Cerebral cortex (tissue), 2 donors: ENCODE measurements around the gene AKAP5.

DNA sequence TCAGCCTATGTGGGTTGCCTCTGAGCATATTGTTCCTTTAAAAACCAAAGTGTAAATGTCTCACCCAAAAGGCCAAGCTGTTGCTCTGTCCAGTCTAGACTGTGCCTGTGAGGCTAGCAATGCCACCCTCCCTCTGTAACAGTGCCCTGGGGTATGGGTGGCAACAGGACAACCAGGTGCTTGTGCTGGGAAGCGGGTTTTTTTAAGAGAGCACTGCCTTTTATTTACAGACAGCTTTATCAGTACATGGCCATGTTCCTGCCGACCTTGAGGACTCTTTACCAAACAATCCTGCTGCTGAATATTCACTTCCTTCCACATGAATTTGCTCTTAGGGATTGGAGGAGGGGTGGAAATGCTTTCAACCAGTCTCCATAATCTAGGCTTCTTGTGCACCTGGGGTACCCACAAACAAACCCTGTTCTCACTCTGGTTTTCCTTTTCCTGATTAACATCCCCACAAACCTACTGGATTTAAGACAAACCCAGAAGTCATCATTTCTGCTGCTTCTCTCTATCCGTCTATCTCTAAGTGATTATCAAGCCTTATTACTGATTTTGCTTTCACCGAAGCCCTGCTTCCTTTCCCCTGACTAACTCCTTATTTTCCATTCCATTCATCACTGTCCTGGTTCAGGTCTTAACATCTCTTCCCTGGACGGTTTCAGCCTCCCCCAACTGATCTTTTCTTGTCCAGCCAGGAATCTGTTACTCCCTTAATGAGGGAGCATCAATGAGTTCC lies 168.2 kb upstream of the HIF1A start:
- PRO-cap, 2 experiments, result no peak in any of the 2 experiments

- PRO-cap, 2 experiments, result no peak in any of the 2 experiments
Observed at GRCh38 chr14:61562483-61563526, 132.5 kb upstream of the HIF1A start.

DNA sequence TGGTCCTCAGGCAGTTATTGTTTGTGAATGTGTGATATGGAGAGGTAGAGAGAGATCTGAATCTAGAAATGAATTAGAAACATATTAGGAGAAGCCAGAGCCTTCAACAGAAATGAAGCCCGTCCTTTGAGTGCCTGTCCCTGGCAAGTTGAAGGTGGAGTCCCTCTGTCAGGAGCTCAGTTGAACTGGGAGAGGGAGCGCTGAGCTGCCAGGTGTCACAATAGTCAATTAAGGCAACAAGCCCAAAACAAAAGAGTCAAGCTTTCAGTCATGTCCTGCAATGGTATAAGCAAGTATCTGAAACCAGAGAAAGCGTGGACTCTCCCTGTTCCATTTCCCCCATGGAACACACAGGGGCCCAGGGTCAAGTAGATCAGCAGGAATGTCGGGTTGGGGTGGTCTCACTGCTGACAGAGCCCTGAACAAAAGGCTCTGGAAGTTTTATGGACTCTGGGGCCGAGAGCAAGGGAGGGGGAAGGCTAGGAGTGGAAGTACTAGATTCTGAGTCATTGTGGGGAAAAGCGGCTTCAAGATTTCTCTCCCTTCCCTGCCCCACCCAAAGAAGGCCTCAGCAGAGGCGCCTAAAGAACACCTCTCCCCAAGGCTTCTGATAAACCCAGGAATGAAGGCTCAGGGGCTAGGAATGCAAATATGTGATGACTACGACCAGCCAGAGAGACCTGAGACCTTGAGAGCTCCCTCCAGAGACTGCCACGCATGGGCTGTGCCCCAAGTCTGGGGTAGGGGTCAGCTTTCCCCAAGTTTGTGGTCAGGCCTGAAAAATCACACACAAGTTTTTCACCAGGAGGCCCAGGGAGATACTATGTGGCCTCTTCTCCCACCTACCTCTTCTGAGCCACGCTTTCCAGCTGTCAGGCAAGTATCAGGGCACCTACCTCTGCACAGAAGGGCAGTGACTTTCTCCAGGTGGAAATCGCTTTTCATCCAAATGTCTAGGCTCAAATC lies 130.8 kb upstream of the HIF1A start:
- PRO-cap, 2 experiments, result no peak in any of the 2 experiments

DNA sequence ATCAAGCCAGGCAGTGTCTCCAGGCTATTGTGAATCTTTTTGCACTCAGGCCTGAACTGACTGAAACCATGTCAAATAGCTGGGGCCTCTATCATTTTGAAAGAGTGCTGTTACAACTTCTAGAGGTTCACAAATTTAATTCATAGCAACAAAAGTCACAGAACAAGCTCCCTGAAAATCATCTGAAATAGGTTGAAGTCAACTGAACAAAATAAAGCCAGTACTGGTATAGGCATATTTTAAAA lies 49.1 kb upstream of the KCNH5 start:
- PRO-cap, 2 experiments, result no peak in any of the 2 experiments

GRCh38 chr14:63488083-63488610 lies 55.0 kb downstream of the PPP2R5E start:
- PRO-cap, 2 experiments, result no peak in any of the 2 experiments

GRCh38 chr14:63702041-63702318 lies 25.9 kb downstream of the SGPP1 start:
- PRO-cap, 2 experiments, result no peak in any of the 2 experiments

DNA sequence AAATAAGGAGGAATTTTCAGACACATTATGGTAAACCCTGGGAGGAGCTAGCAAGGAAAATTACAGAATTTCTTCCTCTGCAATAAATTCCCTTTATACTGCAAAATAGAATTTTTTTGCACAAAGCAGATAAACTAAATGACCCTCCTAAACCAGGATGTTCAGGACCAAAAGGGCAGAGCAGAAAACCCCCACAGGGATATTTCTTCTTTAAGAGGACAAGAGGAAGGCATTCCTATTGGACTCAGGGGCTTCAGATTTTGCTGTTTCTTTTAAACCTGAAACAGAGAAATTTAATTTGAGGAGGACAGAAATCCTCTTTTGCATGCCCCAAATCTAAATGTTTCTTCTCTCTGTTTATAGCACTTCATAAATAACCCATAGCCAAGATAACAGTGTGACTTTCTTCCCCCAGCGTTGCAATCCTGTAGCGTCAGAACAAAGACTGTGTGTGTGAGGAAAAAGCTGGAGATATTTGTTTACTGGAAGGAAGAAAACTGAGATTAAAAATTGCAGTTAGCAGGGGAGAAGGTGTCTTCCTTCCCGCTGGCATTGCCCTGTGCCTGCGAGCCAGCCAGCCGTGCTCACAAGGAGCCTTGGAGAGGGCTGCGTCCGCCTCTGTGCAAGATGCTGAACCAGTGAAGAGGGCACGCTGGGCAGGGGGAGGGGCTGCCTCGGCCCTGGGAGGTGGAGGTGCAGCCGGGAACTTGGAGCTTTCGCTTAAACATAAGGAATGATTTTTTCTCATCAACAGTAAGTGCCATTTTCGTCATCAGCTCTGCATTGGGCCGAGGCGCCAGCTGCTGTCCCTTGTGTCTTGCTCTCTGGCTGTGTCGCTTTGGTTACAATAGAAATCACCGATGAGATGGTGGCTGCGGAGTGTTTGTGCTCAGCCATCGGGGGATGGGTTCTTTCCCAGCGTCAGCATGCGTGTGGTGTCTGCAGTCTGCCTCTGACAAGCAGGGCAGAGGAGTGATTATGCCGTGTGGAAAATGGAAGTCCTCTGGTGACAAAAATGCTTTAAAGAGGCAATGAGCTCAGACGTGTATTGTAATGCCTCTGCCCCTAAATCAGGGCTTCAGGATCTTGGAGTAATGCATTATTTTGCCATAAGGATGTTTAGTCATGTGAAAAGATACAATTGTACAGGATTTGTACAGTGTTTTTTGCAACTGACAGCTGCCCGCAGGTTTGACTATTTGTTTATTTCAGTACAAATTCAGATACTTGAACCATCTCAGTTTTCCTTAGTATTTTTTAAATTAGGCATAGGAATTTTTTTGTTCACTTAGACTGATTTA lies 97.4 kb downstream of the ESR2 start:
- PRO-cap, 2 experiments, result peak in 1 of 2 experiments; most common plus-strand start position 436 of the sequence (in 1); most common minus-strand start position 561 of the sequence (in 1)

- PRO-cap, 2 experiments, result no peak in any of the 2 experiments
Observed at GRCh38 chr14:64200838-64201245, 93.3 kb downstream of the ESR2 start.

DNA sequence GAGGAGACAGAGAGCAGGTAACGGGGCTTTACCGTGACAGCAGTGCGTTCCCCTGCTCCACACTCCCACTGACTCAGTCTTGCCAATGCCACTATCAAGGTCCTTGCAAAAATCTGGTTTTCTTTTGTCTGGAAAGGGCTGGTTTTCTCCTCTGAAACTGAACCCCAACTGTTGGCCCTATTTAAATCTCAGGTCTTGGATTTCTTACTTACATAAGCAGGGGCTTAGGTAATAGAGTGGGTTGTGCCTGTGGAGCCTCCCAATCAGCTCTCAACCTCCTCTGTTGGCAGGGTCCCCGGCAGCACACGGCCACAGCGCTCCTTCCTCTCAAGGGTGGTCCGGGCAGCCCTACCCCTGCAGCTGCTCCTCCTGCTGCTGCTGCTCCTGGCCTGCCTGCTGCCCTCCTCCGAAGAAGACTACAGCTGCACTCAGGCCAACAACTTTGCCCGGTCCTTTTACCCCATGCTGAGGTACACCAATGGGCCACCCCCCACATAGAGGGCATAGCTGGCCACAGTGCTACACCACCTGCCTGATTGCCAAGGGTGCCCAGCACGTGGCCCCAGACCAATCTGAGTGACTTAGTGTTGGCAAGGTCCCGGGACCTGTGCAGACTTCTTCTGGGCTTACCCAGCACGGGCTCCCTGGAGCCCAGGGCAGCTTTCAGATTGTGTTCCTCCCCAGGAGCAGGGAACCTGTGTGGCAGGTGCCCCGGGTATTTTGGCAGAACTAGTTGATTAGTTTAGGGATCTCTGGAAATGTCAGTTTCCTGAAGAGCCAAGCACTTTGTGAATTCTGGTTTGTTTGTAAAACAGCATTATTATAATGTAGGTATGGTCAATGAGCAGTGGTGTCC lies 68.9 kb downstream of the ESR2 start:
- PRO-cap, 2 experiments, result no peak in any of the 2 experiments

DNA sequence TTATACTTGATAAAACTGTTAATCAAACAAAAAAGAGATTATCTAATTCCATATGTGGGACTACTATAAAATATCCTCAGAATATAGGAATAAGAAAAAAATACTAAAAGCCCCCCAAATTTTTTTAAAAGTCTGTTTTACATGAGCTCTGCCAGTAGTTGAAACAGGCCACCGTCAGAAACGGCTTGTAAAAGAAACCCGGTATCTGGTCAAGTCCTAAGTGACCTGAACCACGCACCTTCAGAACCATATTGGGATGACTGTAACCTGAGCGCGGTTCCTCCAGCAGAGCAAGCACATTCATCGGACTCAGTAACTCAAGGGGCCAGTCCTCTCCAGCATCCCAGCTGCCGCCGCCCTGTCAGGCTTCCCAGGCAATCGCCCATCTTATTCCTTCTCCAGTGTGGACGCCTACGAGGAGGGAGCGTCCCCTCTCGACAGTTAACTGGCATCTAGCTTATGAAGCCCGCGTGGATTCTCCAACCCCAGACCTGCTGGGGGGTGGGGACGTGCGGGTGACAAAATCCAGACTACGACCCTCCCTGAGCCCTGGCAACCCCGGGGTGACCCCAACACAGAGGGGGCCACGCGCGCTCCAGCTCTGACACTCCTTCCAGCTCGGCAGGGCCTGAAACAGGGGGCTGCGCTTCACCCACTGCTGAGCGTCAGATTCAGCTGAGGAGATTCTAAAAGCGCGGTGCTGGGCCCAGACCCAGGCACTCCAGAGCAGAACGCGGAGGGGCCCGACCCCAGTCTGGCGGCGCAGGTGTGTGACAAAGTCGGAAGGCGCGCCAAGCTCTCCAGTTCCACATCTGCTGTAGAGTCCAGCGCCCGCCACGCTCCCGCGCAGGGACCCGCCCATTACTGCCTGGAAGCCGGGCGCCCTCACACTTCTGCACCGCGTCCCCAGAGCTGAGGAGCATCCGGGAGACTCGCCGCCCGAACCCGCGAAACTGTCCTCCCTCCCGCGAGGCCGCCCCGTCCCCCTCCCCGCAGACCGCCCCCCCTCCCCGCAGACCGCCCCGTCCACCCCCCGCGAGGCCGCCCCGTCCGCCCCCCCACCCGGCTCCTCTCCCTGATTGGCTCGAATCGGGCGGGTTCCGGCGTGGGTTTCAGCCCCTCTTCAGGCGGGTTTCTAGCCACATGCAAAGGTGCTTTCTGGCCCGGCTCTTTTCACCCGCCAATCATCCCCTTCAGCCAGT lies 43.9 kb upstream of the ESR2 start:
- PRO-cap, 2 experiments, result peak in 1 of 2 experiments; most common minus-strand start position 955 of the sequence (in 1)

DNA sequence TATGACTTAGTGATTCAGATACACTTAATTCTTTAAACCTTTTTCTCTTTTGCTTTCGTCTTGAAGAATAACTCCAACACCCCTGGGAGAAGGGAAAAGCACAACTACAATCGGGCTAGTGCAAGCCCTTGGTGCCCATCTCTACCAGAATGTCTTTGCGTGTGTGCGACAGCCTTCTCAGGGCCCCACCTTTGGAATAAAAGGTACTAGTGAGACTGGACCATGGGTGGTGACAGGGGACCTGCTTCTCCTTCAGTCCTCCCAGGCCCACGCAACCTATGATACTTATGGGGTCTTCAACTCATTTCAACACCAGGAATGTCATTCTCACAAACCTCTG lies 38.1 kb upstream of the AKAP5 start:
- PRO-cap, 2 experiments, result no peak in any of the 2 experiments

GRCh38 chr14:64464583-64465646 lies at the start of gene AKAP5:
AKAP5 (plus strand) TSS chr14:64465499.
- PRO-cap, 2 experiments, result peak in 1 of 2 experiments; most common plus-strand start chr14:64465480 (in 1); most common minus-strand start chr14:64465352 (in 1)

- PRO-cap, 2 experiments, result no peak in any of the 2 experiments
Observed at GRCh38 chr14:64504934-64506225, 810 bp downstream of the ZBTB1 start.

GRCh38 chr14:64506699-64507329 lies 2.2 kb downstream of the ZBTB1 start:
- PRO-cap, 2 experiments, result no peak in any of the 2 experiments

DNA sequence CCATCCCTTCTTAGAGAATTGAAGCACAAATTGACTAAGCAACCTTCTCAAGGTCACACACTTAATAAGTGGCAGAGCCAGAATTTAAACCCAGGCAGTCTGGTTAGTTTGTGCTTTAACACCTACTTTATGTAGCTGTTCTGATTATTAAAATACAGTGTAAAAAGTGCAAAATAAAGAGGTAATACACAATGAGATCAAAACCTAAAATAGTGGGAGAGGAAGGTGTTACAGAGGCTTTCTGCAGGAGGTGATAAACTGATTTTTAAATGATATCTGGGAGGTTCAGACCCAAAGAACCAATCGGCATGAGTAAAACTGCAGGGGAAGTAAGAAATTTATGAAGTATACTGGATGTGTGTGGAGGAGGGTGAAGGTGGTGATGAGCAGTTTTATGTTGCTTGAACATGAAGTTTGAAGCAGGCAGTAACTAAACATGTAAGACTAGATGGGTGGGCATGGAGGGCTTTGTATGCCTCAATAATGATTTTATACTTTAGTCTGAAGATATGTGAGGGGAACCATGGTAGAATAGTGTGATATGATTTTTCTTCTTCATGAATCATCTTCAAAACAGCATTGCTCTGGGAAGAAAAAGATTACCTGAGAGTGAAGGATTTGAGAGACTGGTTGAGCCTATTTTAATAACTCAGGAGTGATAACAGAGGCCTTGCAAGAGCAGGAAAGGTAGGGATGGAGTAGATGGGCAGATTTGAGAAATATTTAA lies 5.8 kb downstream of the ZBTB1 start:
- PRO-cap, 2 experiments, result no peak in any of the 2 experiments

- PRO-cap, 2 experiments, result no peak in any of the 2 experiments
Observed at GRCh38 chr14:64522658-64523181, 17.8 kb upstream of the HSPA2 start.

GRCh38 chr14:64562474-64562969 lies 12.8 kb downstream of the PPP1R36 start:
- PRO-cap, 2 experiments, result no peak in any of the 2 experiments

DNA sequence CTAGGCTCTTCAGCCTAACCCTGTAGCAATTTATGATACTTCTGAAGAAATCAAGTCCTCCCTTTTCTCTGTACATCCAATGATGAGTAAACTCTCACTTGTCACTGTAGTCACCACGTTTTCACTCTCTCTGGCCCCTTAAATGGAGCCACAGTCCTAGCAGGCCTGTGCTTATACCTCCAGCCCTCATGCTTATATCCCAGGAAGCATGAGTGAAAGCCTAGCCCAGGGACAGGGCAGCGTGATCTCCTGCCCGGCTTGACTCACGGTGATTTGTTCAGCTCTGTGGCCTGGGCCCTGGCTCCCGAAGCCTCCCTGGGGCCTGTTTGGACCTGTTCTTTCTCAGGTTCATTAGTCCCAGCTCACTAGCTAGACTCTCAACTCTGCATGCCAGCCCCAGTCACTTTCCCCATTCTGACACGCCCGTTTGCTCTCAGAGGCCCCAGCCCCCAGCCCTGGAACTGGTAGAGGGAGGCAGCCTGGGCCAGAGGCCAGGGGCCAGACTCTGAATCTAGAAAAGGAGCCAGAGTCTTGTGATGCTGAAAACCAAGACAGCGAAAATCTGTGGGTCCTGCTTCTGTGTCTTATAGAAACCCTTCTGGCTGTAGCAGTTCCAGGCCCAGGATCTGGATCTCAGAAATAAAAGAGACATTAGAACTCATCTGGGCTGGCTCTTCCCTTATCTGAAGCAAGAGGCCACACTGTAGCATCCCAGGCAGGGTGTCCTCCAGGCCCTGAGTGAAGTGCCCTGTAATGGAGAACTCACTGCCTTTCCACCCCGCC lies 23.9 kb upstream of the PLEKHG3 start:
- PRO-cap, 2 experiments, result no peak in any of the 2 experiments

- PRO-cap, 2 experiments, result no peak in any of the 2 experiments
Observed at GRCh38 chr14:64707552-64708030, 3.4 kb downstream of the PLEKHG3 start.

GRCh38 chr14:64758802-64759333 lies 54.6 kb downstream of the PLEKHG3 start:
- PRO-cap, 2 experiments, result no peak in any of the 2 experiments